GM23248 (cell line): ENCODE results near the gene E2F6.

DNA sequence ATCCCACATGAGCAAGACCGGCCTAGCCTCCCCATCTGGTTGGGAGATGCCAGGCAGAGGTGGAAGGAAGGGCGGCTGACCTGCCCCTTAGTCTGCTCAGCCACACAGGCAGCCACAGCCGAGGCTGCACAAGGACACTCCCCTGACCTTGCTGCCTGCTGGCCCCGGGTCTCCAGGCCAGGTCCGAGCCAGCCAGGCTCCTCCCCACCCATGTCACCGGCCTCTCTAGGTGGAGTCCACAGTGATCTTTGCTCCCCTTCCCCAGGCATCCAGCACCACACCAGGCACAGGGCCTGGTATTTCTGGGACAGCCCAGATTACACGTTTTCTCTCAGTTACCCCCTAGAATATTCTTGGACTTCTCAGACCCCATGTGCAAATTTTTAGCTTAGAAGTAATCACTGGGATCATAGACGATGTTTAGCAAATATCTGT is 47.1 kb downstream of the ODC1 start:
- RAMPAGE, long total RNA = no peak

- RAMPAGE, long total RNA = no peak
Observed at GRCh38 chr2:10404377-10404628, 43.8 kb downstream of the ODC1 start.

DNA sequence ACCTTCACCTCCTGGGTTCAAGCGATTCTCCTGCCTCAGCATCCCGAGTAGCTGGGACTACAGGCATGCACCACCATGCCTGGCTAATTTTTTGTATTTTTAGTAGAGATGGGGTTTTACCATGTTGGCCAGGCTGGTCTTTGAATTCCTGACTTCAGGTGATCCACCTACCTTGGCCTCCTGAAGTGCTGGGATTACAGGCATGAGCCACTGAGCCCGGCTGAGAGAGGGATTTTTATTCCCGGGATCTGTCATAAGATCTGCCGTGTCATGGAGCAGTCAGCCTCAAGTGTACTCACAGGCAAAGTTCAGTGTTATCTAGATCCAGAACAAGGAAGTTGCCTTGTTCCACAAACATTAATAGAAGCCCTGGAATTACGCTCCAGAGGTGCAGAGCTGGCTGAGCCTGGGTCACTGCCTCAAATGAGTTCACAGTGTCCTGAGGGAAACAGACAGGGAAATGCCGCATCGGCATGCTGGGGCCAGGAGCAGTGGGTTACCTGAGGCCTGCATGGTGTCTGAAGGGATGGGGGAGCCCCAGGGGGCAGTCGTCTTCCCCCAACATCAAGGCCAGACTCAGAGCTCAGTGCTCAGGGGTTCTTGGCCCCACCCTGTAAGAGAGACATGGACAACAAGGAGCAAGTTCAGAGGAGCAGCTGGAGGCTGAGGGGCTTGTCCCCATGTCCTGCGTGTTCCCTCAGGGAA is 42.6 kb upstream of the ODC1 start:
- RAMPAGE, long total RNA = no peak

DNA sequence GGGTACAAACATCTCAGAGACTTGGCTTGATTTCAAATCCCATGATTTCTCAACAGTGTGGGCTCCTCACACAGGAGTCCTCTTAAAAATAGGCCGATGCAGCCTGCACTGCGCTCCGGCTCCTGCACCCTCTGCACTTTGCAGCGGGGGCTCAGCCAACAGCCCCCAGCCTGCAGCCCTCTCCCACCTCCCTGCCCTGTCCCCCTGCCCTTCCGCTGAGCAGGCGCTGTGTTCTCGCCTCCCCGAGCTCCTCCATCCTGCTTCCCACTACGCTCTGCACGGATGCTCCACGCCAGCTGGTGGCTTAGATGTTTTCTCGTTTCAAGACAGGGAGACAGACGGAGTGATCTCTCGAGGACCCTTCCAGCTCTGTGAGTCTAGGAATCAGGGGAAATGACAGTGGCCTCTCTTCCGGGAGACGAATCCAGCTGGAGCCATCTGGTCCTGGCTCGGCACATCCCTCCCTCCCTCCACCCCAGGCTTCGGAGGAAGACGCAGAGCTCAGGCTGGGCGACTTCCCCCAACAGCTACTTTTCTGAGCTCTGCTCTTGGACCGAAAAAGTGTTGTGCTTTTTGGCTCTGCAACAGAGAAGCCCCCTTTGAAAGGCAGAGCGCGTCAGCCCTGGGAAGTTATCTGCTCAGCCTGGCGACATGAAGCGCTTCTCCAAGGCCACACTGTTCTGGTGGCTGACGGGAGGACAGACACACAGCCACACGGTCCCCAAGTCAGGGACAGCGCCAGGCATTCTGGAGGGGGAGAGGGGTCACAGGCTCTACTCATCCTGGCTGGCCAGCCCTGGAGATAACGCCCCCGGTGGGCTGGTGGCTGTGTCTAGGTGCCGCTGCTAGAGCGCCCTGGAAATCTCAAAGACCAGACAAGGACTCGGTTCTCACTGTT is 71.6 kb downstream of the KCNF1 start:
- RAMPAGE, long total RNA = no peak

GRCh38 chr2:11200856-11201231 is 45.6 kb downstream of the SLC66A3 start:
- RAMPAGE, long total RNA = no peak

GRCh38 chr2:11342727-11343436 is 1.6 kb downstream of the ROCK2 start:
- RAMPAGE, long total RNA = no peak

GRCh38 chr2:11465361-11466420 is at the start of gene E2F6:
Gene E2F6 (minus strand): TSS chr2:11466161.
- RAMPAGE, long total RNA = start-site peak on the minus strand at chr2:11466145-11466161, 35 and 17 reads in 2 replicates

DNA sequence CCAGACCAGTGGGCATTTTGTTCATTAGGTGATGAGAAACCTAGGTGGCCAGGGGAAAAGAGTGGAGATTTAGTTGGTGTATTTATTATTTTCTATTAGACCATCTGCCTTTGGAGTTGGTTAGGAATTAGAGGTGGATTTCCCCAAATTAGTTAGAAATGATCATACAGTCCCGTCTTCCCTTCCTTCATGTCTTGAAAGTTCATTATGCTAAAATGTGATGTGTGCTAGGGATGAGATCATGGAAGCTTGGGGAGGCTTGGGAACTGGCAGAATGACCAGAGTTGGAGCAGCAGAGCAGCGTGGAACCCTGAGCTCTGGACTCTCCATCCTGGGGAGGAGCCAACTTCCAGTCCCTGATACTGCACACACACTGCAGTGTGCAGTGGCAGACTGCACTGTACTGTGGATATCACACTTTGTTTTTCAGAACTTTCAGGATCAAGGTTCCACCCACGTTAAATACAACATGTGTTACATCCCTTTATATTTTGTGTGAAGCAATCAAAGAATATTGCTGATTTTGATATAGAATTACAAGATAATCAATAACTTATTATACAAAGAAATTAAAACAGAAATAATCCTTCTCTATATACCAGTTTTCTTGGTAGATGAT is 27.3 kb upstream of the GREB1 start:
- RAMPAGE, long total RNA = no peak

GRCh38 chr2:11508405-11508889 is 25.4 kb upstream of the GREB1 start:
- RAMPAGE, long total RNA = no peak

DNA sequence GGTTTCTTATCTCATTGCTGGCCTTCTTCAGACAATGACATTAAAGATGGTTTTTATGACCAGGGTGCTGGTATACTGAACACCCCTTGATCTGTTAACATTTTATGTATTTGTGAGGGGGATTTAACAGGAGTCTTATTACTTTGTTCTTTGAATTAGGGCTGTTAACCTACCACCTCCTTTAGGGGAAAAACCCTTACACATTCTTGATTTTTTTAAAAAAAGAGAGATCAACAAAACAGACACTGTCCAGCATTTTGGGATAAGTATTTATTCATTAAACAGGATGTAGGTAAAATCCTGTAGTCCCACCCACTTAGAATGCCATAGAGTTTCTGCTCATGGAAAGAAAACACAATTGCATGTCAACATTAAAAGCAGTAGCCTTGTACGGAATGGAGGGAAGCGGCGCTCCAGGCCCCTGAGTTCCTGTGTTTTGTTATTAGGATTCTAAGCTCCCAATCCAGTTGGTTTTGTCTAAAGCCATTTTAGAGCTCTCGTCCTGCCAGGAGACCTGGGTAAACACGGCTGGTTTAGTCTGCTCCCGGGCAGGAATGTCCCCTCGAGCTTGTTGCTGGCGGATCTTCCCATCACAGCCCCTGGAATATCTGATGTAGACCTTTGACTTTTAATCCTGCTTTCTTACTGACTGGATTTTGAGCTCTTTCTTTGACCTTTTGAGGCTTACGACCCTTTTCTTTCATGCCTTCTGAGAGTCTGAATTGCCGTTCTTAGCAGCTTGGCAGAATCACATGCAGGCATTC is 25.1 kb downstream of the GREB1 start:
- RAMPAGE, long total RNA = no peak

DNA sequence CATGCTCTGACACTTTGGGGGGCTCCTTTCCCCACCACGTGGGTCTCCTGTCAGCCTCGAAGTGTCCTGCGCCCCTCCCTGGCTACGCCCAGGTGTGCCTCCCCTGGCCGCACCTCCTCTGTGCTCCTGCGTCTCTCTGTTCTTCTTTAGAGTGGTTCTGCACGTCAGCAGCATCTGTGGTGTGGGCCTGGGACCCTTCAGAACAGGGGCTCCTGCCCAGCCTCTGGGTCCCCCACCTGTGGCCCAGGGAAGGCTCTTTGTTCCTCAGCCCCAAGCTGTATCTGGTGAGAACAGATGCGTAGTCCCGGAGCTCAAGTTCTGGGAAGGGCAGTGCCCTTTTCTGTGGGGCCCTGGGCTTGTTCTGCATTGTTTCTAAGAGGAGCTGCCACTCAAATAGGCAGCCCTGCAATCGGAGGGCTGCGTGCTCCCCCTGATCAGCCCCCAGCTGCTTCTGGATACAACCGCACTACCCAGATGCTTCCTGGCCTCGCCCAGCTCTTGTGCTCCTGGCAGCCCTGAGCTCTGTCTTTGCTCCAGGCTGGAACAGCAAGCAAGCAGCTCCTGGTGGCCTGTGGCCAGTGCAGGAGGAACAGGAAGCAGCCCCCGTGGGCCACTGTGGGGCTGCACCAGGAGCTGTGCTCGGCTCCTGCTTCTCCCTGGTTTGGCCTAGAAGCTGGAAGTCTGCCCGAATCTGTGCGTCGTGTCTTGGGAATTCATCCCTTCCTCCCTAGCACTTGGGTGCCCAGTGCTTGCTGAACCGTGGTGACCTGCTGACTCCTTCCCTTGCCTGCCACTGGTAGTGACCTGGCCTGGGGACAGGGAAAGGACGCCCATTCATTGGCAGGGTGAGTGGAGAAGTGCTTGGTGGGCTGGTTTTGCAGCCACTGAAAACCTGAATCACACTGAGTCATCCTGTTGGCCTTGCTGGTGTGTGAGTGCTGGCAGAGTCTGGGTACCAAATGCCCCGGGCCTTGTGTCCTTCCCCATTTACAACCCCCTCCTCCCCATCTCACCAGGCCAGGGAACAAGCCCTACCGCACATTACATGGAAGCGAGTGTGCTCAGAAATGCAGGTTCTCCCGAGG is 27.2 kb upstream of the NTSR2 start:
- RAMPAGE, long total RNA = no peak

DNA sequence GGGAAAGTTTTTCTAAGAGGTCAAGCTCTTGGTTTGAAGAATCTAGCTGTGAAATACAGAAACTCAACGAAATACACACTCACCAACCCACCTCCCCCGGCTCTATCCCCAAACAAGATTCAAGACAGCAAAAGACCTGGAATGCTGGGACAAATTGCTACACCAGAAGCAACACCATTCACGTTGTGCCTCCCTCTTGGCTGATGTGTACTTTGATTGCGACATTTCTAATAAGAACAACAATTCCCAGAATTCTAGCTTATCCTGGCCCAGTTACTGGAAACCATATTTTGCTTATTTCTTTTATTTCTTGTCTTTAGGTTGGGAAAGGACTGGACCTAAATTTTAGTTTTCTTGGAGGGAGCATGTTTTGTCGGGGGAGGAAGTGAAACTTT is 29.7 kb upstream of the LPIN1 start:
- RAMPAGE, long total RNA = no peak

GRCh38 chr2:11748433-11749490 is 2.3 kb downstream of the LPIN1 start:
- RAMPAGE, long total RNA = no peak

GRCh38 chr2:11829077-11829572 is 82.7 kb downstream of the LPIN1 start:
- RAMPAGE, long total RNA = no peak

DNA sequence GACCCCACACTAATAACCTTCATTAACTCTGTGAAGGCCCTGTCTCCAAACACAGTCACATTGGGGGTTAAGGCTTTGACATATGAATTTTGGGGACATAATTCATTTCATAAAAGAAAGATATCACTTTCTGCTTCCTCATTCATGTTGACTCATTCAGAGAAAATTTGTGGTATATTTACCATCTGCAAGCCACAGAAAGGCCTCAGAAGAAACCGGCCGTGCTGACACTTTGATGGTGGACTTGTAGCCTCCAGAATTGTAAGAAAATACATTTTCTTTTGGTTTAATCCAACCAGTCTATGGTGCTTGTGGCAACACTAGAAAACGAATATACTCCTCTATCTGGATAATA is 262.3 kb downstream of the LPIN1 start:
- RAMPAGE, long total RNA = no peak

GRCh38 chr2:12010733-12011150 is 264.3 kb downstream of the LPIN1 start:
- RAMPAGE, long total RNA = no peak

GRCh38 chr2:12084131-12084429 is 337.6 kb downstream of the LPIN1 start:
- RAMPAGE, long total RNA = no peak

DNA sequence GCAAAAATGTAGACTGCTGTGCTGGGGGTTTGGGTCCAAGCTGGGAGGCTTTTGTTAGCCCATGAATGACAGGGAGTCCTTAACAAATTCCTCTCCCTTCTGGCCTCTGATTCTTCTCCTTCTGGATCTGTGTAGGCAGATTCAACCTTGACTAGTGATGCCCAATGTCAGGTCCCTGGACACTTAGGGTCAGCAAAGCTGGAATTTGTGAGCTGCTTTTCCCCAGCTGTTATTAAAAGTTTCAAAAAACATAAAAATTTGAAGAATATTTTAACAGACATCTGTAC is 335.1 kb upstream of the TRIB2 start:
- RAMPAGE, long total RNA = no peak

DNA sequence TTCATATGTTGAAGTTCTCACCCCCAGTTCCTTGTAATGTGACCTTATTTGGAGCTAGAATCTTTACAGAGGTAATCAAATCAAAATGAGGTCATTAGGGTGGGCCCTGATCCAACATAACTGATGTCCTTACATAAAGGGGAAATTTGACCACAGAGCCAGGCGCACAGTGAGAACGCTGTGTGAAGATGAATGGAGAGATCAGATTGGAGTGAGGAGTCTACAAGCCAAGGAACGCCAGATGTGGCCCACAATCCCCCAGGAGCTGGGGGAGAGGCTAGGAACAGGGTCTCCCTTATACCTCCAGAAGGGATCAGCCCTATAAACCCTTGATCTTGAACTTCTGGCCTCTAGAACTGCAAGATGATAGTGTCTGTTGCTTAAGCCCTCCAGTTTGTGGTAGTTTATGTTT is 31.5 kb upstream of the TRIB2 start:
- RAMPAGE, long total RNA = no peak

DNA sequence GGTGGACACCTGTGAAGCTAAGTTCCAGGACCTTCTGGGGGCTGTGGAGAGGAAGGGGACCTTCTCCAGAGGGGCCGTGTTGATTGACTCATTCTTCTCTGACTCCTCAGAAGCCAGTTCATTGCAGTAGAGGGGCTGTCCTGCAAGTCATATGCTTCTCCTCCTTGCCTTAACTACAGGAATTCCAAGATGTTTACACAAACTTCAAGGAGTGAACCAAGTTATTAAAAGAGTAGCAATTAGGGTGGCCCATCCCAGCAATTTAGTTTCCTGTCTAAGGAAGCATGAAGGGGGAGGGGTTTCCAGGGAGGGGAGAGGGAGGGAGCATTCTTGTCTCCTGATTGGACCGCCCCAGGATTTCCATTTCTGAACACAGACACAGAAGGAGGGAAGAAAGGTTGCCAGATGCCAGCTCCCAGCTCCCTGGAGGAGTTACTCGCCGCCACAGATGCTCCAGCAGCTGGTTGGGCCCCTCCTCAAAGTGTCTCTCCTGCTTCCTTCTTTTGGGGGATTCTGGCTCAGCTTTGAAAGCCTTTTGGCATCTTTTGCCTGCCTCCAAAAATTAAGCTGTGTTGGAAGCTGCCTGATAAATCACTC is 107.6 kb downstream of the TRIB2 start:
- RAMPAGE, long total RNA = no peak